ENCODE results near the genes FOXD4L4 and ENTREP1.

GRCh38 chr9:63338075-63339074 lies 1946.6 kb downstream of the FOXD4L5 start:
- PRO-cap: no peak

DNA sequence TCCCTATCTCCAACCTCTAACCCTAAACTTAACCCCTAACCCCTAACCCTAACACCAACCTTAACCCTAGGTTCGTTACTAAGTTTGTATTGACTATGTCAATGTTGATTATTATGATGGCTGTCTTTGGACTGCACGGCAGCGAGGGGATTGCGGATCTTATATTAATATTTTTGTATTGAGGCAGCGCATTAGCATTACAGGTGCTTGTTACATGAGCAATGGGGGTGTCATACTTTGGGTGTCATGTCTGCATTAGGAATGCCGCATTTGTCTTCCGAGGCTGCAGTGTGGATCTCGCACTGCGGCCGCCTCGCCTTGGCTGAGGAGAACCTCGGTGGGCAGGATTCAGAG lies 1504.1 kb downstream of the FOXD4L5 start:
- PRO-cap: no peak

GRCh38 chr9:64051037-64051419 lies 1234.0 kb downstream of the FOXD4L5 start:
- PRO-cap: no peak

DNA sequence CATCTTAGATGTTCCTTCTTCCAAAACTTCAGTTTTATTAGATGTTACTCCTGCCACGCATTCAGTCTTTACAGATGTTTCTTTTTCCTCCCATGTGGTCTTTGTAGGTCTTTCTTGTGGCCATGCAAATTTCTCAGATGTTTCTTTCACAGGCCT lies 415.0 kb downstream of the FOXD4L5 start:
- PRO-cap: no peak

GRCh38 chr9:65736969-65737358 lies at the start of gene FOXD4L4:
Gene FOXD4L4 (plus strand): TSS chr9:65737146.
- PRO-cap: no peak

DNA sequence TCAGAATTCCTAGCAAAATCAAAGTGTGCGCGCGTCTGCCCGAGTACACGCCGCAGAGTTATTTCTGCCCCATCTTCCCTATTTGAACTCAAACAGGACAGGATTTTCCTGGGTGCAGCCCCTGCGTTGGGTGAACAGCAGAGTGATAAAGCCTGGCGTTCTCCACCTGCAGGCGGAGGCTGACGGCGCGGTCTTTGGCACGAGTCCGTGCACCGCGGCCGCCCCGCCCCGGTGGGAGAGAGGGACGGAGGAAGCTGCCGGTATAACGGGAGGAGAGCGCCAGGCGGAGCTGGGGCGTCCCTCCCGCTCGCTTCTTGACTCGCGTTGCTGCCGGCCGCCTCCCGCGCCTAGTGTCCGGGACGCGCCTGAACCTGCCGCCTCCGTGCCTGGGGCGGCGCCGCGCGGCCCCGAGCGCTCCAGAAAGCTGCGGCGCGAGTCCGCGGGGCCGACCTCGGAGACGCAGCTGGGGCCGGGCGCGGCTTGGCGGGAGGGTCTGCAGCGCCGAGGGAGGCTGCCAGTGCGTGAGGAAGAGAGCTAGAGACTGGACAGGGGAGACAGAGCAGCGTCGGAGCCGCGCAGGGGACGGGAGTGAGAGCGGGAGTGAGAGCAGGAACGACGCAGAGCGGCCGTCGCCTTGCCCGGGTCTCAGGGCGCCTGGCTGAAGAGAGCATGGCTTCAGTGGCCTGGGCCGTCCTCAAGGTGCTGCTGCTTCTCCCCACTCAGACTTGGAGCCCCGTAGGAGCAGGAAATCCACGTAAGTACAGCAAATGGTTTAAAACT lies 66.7 kb upstream of the SPATA31A3 start:
- PRO-cap: bidirectional peak, plus-strand start at position 419 of the sequence, minus-strand start at position 144 of the sequence; unidirectional peak, minus-strand start at position 664 of the sequence

DNA sequence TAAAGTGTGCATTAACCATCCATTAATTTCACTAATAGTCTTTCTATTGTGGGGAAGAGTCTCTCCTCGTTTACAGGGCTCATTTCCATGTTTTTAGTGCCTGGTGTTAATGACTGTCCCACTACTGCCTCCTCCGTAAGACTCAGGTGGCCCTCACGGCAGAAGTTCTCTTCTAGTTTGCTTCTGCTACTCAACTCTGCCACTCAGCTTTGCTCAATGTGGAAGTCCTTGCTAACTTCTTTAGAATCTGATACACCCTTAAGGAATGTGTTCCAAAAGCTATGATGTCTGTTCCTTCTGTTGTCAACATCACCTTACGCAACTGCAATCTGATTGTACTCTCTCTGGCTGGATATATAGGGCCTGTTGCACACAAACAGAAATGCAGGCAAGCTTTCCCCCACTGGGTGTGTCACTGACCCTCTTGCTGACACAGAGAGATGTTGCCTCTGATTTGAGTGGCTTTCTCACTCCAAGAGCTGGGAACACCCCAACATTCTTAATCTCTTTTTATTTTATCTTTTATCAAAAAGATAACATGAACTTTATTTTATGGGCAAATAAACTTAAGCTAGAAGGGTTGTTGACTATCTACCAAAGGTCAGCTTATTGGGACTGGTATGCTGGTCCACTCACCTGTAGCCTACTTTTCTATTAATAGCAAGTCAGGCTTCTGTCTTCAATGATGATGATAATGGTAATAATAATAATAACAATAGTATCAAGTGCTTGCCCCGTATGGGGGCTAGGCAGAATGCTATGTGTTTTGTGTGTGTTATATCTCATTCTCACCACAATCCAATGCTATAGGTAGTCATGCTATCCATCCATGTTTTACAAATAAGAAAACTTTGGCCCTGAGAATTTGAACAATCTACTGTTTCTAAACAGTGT lies 25.2 kb downstream of the TMEM252 start:
- PRO-cap: no peak

GRCh38 chr9:68707035-68707428 lies 2.0 kb downstream of the PIP5K1B start:
- PRO-cap: no peak

DNA sequence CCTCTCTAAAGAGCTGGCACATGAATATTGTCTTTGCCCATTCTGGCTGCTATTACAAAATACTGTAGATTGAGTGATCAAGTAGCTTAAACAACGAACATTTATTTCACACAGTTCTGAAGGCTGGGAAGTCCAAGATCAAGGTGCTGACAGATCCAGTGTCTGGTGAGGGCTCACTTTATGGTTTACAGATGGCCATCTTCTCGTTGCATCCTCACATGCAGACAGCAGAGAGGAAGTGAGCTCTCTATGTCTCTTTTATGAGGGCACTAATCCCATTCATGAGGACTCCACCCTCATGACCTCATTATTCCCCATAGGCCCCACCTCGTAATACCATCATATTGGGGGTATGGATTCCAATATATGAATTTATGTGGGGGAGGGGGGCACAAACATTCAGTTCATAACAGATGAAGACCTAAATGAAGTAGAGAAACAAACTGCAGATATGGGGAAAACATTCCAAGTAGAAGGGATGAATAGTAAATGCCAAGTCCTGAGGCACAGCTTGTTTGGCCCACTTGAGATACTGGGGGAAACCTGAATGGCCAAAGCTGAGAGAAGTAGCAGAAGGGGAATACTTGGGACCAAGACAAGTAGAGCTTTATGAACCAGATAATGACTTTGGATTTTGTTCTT lies 23.2 kb downstream of the PIP5K1B start:
- PRO-cap: no peak

DNA sequence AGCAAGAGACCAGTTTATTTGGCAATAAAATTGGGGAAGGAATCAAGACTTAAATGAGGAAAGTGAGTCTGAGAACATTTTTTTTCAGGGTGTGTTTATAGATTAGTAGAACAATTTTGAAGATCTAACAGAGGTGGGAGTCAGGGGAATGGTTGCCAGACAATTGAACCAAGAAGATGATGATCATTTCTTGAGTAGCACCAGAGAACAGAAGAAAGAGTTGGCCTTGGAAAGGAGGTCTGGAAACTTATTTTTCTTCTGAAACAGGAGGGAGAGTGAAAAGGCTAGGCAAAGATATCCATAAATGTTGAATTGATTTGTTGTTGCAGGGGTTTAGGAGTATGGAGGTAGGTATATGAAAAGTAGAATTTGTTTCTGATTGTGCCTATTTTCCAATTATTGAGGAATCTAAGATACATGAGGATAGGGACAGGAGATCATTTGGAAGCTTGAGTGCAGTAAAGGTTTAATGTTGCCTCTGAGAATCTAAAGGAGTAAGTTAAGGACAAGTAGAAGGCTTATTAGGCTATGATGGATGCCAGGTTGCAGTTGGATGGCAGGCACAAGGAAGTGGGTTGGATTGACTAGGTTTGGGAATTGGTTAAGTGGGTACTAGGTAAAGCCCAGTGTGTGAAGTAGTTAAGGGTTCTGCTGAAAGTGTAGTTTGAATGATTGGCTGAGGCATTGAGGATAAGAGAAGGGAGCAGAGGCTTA lies 4.8 kb downstream of the PABIR1 start:
- PRO-cap: no peak

GRCh38 chr9:68975511-68976138 lies 38.3 kb downstream of the PRKACG start:
- PRO-cap: no peak

DNA sequence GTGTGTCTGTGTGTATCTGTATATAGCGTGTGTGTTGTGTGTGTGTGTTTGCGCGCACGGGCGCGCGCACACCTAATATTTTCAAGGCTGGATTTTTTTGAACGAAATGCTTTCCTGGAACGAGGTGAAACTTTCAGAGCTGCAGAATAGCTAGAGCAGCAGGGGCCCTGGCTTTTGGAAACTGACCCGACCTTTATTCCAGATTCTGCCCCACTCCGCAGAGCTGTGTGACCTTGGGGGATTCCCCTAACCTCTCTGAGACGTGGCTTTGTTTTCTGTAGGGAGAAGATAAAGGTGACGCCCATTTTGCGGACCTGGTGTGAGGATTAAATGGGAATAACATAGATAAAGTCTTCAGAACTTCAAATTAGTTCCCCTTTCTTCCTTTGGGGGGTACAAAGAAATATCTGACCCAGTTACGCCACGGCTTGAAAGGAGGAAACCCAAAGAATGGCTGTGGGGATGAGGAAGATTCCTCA lies 837 bp downstream of the FXN start:
- PRO-cap: no peak

- PRO-cap: no peak
Observed at GRCh38 chr9:69036829-69037411, 1.4 kb downstream of the FXN start.

DNA sequence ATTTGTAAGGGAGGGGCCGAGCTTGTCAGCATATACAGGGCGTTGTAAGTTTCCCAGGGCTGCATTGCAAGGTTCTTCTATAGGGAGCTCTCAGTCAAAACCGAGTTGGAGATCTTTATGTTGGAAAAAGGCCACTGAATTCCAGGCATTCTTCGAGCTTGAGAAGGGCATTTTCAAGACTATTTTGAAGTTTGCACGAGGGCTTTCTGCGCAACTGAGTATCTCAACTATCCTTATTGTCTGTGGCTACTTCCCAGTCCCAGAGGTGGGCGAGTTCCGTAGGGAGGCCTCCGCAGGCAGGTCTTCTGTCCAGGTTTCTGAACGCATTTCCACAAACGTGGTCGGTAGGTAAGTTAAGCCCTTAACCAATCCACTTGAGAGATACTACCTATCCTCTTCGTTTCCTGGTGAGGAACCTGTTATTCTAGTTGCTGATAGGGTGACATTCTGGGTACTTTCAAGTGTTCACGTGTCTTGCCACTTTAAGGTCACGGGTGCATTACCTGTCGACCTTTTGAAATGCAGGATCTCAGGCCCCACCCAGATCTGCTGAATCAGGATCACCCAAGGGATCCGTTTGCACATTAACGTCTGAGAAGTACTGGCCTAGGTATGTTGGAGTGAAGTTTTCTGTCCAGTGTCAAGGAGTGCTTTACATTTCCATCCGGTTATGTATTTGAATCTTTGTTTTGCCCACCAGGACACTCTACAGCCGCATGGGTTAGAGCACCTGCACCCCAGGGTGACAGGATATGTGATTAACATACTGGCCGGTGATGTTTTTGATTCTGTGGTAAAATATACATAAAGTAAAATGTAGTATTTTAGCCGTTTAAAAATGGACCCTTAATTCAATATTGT lies 51.3 kb upstream of the TJP2 start:
- PRO-cap: bidirectional peak, plus-strand start at position 253 of the sequence, minus-strand start at position 145 of the sequence; unidirectional peak, minus-strand start at position 319 of the sequence

DNA sequence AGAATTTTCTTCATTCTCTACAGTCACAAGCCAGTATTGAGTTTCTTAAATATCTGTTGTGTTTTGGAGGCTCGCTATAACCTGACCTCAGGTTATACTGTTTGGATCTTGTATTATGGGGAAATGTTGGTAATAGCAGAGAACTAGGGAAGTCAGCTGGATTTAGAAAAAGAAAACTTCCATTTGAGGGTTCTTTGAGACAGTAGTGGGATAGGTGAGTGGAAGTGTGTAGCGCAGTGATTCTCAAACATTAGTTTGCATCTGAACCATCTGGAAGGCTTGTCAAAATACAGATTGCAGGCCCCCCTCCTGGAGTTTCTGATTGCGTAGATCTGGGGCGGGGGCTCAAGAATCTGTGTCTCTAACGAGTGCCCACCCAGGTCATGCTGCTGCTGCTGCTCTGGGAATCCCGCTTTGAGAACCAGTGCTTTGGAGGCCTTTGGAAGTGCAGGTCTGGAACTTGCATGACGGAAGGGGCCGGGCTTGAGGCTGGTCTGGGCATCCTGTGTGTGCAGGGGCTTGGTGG lies 43.9 kb upstream of the TJP2 start:
- PRO-cap: no peak

DNA sequence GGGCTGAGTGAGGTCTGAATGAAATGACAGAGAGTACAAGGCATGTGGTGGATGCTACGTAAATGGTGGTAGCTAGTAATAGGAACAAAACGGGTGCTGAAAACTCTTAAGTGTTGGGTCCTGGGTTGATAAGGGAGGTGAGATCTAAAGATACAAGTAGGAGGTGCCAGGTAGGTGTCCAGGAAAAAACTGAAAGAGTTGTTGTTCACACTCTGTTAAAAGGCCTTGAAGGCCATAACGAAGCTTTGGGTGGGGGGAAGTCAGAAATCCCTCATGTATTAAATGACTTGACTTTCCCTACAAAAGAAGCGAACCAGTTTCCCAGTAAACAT lies 2.1 kb downstream of the TJP2 start:
- PRO-cap: no peak

GRCh38 chr9:69324372-69325464 lies at the start of gene ENTREP1:
Gene ENTREP1 (plus strand): TSS chr9:69325215.
- PRO-cap: bidirectional peak, plus-strand start at chr9:69324866, minus-strand start at chr9:69324861; bidirectional peak, plus-strand start at chr9:69325199, minus-strand start at chr9:69325050

- PRO-cap: no peak
Observed at GRCh38 chr9:69325465-69325939, 487 bp downstream of the ENTREP1 start.

GRCh38 chr9:69653164-69653580 lies 19.0 kb downstream of the APBA1 start:
- PRO-cap: no peak

DNA sequence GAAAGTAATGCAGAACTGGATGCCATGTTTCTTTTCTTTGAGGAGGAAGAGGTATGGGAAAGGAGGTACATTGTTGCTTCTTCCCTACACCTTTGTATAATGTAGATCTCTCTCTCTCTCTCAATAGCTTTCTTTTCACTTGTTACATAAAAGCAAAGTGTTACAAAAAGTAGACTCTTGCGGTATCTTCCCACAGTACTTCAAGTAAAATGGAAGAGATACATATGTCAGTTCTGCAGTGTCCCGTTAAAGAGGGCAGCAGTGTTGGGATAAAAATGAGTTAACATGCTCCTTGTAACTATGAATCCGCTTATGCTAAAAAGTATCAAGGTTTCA lies 942 bp downstream of the PTAR1 start:
- PRO-cap: no peak